Endothelial cell (in vitro differentiated cells): ENCODE results near the genes SF3B5 and FBXO30.

- PRO-cap, result no peak
Observed at GRCh38 chr6:144063068-144063619, 32.2 kb downstream of the SF3B5 start.

- PRO-cap, result no peak
Observed at GRCh38 chr6:144094112-144094690, 1.2 kb downstream of the SF3B5 start.

DNA sequence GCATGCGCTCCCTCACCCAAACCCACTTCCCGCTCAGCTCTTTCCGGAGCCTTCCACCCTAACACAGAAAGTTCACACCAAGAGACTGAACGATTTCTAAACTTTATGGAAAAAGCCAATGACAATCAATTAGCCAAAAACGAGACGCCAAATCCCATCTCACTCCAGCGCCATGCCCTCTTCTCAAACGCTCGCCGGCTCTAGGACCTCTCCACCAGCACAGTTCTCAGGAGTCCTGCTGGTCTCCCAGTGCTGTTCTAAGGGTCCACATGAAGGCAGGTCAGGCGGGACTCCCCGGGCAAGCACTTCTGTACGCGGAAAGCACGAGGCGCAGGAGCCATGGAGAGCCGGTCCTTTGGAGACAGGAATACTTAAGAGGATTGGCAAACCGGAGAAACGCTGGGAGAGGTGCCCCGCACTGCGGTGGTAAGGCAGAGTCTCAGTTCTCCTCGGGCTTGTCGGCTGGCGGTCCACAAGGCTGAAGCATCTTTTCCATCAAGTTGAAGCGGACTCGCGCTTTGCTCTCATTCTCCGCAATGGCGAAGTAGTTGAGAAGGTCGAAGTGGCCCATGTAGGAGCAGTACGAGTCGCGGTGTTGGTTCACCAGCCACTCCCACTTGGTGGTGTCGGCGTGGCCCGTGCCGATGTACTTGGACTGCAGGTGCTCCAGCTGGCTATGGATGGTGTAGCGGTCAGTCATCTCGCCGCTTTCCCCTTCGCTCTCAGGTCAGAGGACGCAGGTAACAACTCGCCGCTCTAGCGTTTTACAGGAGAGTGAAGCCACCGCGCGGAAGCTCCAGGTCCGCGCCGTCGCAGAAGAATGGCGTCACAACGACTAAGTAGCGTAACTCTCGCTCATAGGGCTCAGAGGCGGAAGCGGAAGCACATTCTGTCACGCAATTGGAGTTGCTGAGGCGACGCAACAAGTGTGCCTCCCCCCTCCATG is at the start of gene SF3B5:
TSS of gene SF3B5 (minus strand) at position 776 of the 946 bp plus-strand sequence.
- PRO-cap, result bidirectional peak, plus-strand start at position 249 of the sequence, minus-strand start at position 251 of the sequence; bidirectional peak, plus-strand start outside the sequence, minus-strand start at position 776 of the sequence

DNA sequence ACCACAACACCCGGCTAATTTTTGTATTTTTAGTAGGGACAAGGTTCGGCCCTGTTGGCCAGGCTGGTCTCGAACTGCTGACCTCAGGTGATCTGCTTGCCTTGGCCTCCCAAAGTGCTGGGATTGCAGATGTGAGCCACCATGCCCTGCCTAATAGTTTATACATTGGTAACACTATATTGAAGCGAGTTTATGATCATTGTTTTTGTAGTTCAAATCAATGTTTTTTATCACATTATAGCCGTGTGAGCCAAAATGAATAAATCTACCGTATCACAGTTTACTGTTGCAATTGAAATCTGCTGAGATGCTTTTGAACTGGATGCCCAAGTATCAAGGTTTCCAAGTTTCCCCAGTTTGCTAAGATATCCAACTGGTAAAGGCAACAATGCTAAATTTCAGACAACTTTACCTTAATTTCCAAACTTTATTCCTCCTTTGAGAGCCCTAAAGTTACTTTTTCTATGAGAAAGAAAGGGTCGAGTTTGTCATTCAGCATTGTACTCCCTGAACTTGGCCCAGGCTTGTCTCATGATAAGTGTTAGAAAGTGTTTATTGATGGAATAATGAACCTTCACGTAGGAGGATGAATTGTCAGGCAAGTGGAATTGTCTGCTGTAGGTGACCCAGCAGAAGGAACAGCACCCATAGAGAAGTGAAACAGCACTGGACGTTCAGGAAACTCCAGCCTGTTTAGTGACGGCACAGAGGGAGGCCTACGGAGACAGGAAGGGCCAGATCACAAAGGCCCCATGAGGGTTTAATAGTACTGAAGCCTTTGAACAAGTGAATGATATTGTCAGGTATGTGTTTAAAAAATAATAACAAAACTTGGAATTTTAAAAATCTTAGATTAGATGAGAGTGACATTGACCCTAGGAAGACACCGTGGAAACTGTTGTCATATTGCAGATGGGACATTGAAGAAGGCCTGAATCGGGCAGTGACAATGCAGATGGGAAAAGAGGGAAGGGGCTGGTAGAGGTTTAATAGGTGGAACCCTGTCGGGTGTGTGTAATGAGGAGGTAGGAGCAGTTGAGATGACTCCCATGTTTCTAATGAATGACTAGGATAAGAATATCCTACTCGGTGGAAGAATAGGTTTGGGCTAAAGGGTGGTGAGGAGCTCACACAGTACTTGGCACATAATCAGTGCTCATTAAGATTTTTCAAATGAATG is 2.9 kb downstream of the STX11 start:
- PRO-cap, result no peak

- PRO-cap, result no peak
Observed at GRCh38 chr6:144181416-144182246, 31.3 kb downstream of the STX11 start.

DNA sequence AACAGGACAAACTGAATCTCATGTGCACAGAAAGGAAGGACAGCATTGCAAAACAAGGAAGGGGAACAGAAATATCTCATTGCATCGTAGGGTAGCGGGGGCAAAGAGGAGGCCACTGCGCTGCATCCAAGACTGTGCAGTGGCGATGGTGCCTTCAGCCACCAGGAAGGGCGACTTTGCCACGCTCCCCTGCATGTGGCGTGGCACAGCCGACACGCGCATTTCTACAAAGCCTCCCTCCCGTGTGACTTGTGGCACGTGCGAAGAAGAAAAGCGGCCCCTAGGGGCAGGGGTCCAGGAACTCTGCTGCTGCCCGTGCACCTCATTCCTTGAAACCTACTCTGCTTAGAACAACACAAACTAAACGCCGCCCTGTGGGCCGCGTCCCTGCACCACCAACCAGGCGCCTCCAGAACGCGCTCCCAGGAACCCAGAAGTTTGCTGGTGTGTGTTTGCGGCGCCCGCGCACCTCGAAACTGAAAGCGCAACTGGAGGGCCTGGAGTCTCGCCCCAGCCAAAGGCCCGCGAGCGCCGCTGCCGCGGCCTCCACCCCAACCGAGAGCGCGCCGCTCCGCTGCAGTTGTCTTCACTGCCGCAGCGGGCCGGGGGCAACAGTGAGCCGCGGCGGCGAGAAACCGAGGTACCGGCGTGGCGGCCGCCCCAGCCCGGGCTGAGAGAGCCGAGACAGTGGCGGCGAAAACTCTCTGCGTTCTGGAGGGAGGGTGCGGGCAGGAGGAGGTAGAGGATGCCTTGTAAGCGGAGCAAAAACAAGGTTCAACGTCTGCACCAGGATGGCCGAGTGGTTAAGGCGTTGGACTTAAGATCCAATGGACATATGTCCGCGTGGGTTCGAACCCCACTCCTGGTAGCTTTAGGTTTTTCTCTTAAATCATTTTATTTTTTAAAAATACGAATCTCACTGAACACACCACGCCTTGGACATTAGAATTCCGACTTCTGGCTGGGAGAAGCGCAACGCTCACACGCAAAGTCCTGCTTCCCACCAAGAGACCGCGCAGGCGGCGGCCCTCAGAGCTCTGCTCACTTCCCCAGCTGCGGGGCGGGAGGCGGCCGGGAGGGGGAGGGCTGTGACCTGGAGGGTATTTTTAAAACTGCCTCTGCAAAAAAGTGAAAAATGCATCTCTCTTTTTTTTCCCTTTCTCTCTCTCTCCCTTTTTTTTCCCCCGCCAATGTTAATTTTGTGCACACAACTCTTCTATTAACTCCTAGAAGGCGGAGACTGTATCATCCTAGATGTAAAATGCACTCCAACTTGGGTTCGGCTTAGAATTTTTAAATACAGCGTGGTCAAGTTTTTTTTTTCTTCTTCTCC is 65.9 kb downstream of the STX11 start:
- PRO-cap, result unidirectional peak, plus-strand start at position 325 of the sequence; bidirectional peak, plus-strand start at position 780 of the sequence, minus-strand start at position 478 of the sequence; unidirectional peak, minus-strand start at position 1,039 of the sequence

DNA sequence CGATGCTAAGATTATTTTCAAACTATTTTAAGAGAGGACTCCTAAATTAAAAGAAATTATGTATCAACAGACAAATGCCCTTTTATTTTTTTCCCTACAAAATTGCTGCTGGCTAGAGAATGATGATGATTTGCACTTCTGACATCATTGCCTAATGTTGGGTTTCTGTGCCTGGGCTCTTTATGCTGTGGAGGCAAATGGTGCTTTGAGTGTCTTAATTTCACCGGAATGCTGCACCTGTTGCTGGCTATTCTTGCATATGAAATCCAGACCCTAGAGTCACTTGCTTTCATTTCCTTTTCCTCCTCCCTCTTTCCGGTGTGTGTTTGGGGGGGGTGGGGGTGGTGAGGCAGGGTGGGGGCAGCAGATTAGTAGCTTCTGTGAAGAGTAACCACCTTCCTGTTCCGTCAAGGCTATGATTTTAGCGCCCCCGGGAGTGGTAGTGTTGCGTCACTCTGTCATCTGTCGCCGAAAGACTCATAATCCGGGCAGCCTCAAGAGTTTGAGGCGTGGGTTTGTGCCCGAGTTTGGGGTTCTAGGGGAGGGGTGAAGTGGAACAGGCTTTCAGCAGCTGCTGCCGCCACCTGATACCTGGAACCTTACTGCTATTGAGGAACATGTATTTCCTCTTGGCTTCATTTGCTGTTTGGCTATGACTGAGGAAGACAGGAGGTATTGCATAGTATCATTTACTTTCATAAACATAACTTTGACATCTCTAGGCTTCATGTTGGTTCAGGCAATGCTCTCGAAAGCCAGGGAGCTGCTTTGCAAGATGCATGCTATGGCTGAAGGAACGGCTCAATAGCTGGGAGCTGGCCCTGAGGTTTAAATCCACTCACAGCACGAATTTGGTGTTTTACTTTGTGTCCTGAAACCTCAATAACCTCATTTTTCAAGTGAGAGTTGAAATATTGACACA is 49.1 kb downstream of the UTRN start:
- PRO-cap, result no peak

DNA sequence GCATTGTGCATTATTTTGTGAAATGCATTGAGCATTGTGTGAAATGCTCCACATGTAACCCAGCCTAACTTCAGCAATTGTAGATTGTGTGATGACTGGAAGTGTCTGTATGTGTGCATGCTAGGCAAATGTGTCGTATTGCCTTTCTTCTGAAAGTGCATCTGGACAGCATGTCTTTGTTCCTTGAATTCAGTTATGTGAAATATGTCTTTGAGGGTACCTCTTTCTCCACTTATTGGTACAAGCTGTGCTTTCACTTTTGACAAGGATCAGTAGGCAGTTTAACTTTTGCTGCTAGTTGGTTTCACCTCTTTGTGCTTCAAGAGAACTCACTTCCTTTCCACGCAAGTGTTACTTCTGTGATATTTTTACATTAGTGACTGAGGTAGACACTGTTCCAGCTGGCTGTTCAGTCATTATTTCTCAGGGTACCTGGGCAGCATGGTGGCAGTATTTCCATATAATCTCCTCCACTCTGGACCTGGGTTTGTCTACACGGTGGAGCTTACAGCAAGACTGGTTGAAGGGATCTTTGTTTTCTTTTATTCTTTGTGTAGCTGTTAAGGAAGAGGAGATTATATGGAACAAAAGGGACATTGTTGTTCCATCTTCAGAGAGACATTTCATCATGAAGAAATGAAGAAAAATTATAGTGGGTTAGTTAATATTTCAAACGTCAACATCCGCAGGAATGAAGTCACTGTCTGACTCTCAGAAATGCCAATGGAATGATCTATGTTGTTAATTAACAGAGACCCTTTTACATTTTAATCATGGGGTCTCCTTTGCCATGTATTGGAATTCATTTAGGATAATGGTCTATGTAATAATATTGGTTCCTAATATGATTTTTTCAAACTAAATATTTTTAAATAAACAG is 175.4 kb downstream of the UTRN start:
- PRO-cap, result no peak

- PRO-cap, result no peak
Observed at GRCh38 chr6:144522700-144523429, 237.7 kb downstream of the UTRN start.

- PRO-cap, result no peak
Observed at GRCh38 chr6:144664059-144664470, 378.9 kb downstream of the UTRN start.

DNA sequence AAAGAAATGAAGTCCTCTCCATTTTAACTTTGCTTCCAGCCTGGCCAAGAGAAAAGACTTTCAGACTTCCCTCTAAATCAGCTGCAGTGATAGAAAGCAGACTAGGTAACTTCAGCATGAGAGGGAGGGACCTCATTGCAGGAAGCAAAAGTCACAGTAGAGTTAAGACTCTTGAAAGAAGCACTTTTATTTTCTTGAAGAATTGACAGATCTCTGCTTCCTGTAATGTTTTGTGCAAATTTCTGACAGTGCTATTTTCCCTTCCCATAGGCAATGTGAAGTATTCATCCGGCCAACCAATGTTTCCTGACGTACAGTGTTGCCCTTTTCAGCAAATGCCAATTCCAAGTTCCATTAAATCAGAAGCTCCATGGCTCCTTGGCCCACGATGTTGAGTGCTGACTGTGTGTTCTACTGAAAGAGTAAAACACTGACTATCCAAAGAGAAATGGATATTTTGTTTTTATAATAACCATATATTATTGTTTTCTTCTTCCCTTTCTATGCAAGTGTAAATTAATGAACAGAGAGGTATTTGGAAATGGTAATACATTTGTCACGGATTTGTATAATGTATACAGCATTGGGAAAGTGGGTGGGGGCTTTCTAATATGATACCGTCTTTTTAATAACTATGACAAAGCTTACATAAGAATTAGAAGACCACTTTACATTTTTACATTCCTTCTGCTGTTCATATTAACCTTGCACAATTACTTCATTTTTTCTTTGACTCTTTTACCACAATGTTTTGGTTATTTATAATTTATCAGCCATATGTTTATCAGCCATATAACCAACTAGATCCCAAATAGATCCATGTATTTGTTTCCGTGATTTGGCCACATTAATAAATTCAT is 565.8 kb downstream of the UTRN start:
- PRO-cap, result no peak

- PRO-cap, result no peak
Observed at GRCh38 chr6:145267263-145267480, 468.1 kb downstream of the EPM2A start.

- PRO-cap, result bidirectional peak, plus-strand start at chr6:145814949, minus-strand start at chr6:145814729; bidirectional peak, plus-strand start at chr6:145815268, minus-strand start at chr6:145815153; bidirectional peak, plus-strand start at chr6:145815325, minus-strand start at chr6:145815365
Observed at GRCh38 chr6:145814594-145815464, at the start of gene FBXO30. TSS of gene FBXO30 (minus strand) at chr6:145814795.

DNA sequence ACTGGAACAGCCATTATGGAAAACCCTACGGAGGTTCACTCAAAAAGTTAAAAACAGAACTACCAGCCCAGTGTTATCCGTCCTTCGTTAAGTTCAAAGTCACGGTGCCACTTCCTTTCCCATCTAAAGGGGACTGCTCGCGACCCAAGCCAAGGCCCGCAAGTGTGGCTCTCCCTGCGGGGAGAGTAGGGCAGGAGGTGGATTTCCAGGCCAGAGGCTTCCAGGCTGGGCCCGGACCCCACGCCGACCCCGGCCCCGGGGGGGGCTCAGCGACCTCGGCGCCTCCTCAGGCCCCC is 571 bp upstream of the RAB32 start:
- PRO-cap, result no peak

DNA sequence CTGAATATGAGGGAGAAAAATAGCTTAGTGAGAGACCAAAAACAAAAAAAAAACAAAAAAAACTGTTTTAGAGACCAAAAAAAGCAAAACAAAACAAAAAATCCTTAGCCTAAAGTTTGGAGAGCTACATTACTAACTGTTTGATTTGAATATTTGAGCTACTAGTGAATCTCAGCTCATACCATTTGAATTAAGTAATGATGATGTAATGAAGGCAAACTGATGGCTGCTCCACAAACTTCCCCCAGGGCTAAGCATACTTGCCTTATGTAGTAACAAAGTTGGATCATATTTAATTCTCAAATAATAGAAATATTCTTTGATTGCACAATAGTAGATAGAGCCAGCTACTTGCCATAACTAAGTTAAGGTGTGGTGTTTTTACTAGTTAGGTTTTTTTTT is 2.8 kb downstream of the RAB32 start:
- PRO-cap, result no peak

DNA sequence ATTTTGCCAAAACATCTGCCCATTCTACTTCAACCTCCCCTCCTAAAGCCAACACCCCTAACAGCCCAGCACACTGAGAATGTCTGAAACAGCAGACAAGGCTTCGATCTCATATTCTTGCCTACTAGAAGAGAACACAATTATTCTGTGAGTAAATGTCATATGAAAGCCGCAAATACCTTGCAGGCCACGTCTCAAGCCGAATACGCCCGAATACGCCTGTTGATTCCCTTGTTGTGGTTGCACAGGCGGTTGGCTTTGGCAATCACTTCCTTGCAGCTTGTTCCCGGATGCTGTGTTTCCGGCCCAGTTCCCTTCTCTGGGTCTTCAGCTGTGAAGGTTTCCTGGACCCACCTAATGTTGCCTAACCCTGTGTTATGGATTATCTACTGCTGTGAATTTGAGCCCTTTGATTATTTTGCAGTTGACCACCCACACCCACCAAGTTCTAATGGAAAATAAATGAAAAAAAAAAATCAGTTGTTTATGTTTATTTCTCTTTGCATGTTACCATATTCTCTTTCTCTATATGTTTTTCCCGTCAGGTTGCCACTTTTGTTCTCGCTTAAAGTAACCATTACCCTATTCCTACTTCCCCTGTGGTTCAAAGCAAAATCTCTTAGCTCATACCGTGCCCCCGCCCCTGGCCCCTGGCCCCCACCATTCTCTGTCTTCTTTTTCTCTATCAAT is 172.3 kb downstream of the ADGB start:
- PRO-cap, result bidirectional peak, plus-strand start at position 412 of the sequence, minus-strand start at position 238 of the sequence

DNA sequence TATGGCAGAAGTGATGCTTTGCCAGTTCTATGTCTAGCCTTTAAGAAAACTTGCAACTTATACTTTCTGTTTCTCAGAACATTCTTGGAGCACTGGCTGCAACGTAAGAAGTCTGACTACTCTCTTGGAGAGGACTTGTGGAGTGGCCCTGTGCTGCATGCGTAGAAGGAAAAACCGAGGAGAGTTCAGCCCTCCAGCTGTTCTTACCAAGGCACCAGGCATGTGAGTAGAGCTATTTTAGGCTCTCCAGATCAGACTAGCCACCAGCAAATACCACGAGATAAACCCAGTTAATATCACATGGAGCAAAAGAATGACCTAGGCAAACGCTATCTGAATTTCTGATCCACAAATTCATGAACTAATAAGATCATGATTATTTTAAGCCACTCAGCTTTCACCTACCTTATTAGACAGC is 77.5 kb upstream of the STXBP5 start:
- PRO-cap, result no peak

DNA sequence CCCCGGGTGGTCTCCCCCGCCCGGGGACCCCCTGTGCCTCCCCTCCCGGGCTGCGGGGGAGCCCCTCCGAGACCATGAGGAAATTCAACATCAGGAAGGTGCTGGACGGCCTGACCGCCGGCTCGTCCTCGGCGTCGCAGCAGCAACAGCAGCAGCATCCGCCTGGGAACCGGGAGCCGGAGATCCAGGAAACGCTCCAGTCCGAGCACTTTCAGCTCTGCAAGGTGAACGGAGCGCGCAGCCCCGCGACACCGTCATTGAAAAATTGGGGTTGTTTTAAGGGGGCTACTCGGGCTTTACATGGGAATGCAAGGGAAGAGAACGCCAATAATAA is 209 bp downstream of the STXBP5 start:
- PRO-cap, result bidirectional peak, plus-strand start at position 208 of the sequence, minus-strand start at position 150 of the sequence

DNA sequence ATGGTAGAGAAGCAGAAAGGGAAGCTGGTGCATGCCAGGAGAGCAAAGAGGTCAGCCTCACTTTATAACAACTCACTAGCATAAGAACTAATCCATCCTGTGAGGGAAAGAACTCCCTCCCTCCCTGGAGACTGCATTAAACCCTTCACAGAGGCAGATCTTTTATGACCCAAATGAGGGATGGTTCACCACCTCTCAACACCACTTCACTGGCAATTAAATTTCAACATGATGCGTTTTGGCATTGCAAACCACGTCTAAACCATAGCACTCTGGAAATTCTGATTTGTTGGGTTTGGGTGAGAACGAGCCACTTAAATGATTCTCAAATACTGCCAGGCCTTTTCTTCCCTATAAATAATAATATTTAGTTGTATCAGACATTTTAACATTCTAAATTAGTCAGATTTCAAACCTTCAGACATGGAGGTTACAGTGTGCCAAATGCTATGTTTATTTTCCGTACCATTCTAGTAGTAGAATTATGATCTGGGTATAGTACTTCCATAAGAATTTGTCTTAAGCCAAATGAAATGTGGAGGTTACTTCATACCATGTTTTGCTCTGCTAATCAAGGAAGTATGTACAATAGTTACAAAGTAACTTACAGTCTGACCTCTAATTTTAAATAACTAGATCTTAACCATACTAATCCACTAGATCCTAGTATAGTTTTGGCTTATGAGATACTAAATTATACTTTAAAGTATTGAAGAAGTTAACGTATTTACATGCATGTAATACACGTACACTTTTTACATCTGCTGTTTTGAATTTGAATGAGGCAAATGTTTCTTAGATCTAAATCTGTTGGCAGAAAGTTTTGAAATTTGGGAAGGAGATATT is 34.3 kb downstream of the STXBP5 start:
- PRO-cap, result no peak

DNA sequence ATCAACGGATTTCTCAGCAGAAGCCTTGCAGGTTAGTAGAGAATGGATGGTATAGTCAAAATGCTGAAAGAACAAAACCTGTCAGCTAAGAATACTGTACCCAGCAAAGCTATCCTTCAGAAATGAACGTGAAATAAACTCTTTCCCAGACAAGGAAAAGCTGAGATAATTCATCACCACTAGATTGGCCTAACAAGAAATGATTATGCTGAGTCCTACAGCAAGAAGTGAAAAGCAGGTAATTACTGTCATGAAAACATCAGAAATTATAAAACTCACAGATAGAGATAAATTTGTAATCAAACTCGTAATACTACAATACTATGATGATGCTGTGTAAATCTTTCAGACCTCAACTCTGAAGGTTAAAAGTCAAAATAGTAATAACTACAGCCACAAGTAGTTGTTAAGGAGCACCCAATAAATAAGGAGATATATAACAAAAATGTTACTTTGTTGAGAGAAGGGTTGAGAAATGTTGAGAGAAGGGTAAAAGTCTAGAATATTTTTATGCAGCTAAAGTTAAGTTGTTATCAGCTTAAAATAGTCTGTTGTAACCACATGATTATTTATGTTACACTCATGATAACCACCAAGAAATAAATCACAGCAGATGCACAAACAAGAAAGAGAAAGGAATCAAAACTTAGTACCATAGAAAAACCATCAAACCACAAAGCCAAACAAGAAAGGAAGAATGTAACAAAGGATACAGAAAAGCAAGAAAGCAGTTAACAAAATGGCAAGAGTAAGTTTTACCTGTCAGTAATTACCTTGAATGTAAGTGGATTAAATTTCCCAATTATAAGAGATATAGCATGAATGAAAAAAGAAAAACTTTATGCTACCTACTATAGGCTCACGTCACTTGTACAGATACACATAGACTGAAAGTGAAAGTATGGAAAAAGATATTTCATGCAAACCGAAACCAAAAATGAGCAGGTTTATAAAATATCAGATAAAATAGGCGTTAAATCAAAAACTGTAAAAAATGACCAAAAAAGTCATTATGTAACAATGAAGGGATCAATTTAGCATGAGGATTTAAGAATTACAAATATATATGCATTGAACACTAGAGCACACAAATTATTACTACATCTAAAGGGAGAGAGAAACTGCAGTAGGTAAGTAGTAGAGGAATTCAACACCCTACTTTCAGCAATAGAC is 93.4 kb downstream of the STXBP5 start:
- PRO-cap, result no peak